Sternocleidomastoid (tissue), 1 donor: ENCODE data around the gene WASHC3.

DNA sequence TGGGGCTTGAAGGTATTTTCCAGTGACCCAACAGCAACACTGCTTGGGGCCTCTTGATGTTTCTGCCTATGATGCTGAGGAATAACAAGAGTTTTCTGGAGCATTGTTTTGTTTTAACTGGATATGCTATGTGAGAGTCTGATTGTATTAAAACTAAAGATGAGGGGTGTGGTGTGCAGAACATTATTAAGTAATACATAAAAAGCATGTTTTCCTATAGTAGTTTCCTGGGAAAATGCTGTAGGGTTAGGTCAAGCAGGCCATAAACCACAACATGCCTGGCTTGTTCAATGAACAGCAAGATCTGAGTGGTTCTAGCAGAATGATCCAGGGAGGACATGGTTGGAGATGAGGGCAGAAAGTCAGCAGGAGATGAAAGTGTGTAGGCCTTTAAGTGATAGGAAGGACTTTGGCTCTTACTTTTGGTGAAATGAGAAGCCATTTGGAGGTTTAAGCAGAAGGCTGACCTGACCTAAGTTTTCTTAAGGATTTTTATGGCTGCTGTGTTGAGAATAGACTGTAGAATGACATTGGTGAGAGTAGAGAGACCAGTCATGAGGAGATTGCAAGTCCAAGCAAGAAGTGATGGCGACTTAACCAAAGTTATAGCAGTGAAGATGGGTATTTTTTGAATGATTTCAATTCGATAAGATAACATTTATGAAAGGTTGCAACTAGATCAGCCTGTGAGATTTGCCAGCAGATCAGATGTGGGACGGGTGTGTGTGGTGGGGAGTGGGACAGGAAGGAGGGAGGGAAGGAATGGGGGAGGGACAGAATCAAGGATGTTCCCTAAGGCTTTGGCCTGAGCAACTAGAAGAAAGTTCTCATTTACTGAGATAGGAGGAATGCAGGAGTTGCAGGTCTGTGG lies 33.3 kb downstream of the UTP20 start:
- PRO-cap = no peak

DNA sequence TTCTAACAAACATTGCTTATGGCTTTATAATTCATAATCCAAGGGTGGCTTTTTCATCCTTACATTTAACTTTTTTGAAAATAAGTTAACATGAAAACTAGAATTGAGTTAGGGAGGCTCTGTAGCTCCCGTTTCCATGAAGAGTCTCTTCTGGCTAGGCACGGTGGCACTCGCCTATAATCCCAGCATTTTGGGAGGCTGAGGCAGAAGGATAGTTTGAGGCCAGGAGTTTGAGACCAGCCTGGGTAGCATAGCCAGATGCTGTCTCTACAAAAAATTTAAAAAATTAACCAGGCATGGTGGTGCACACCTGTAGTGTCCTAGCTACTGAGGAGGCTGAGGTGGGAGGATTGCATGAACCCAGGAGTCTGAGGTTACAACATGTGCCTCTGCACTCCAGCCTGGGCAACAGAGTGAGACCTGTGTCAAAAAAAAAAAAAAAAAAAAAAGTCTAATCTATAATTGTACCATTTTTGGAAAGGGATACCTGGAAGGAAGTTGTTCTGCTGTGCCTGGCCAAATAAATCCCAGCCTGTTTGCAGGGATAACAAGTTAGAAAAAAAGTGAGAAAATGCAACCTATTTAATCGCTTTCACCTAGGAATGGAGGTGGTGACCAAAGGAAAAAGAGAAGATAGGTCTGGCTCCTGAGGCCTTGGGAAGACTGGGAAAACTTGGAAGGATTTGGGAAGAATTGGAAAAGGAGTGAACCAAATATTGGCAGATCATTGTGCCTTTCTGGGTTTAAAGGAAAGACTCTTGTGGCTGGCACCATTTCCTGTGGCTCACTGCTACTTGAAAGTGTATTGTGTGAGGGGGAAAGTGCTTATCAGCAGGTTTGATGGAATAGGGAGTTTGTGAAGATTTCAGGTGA lies 11.8 kb downstream of the CHPT1 start:
- PRO-cap = no peak

GRCh38 chr12:101747849-101748849 lies 8.9 kb upstream of the SYCP3 start:
- PRO-cap = no peak

GRCh38 chr12:101877830-101878259 lies 465 bp downstream of the DRAM1 start:
- PRO-cap = bidirectional peak, plus-strand start at chr12:101878015, minus-strand start at chr12:101878024

GRCh38 chr12:102061557-102062408 lies at the start of gene WASHC3:
Gene WASHC3 (minus strand): TSS chr12:102061991.
- PRO-cap = unidirectional peak, minus-strand start at chr12:102061790; bidirectional peak, plus-strand start at chr12:102062187, minus-strand start at chr12:102062012

DNA sequence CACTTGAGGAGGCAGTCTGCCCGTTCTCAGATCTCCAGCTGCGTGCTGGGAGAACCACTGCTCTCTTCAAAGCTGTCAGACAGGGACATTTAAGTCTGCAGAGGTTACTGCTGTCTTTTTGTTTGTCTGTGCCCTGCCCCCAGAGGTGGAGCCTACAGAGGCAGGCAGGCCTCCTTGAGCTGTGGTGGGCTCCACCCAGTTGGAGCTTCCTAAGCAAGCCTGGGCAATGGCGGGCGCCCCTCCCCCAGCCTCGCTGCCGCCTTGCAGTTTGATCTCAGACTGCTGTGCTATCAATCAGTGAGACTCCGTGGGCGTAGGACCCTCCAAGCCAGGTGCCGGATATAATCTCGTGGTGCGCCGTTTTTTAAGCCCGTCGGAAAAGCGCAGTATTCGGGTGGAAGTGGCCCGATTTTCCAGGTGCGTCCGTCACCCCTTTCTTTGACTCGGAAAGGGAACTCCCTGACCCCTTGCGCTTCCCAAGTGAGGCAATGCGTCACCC lies 115.5 kb upstream of the PMCH start:
- PRO-cap = no peak

- PRO-cap = no peak
These were observed 42.2 kb downstream of the PAH start for GRCh38 chr12:102874720-102875281.

- PRO-cap = no peak
These were observed 3.4 kb upstream of the PAH start for GRCh38 chr12:102920452-102920897.

- PRO-cap = no peak
These were observed 86.9 kb downstream of the STAB2 start for GRCh38 chr12:103673830-103674438.

DNA sequence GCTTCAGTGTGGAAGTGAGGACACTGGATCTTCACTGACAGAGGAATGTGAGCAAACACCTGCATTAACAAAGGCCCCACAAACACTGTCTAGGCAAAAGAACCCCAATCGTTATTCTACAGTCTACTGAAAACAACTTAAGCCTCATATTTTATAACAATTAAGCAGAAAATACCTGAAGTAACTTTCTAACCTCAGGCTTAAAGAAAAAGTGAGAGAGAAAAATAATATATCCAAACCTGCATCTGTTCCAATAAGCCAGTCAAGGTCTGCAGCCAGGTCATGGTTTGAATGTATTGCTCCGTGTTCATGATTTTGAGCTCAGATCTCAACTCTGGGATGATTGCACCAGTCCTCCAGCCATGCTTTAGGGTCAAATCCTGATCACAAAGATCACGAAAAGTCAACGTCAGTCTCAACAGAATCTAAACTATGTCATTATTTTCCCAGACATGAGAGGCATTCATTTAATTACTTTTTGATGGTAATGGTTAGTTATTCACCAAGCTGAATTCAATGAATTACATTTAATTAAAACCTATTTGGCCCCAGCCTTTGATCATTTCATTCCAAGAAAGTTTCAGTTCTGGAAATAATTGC lies 55.8 kb downstream of the NT5DC3 start:
- PRO-cap = no peak

GRCh38 chr12:103938098-103938643 lies 8.0 kb downstream of the HSP90B1 start:
- PRO-cap = no peak

DNA sequence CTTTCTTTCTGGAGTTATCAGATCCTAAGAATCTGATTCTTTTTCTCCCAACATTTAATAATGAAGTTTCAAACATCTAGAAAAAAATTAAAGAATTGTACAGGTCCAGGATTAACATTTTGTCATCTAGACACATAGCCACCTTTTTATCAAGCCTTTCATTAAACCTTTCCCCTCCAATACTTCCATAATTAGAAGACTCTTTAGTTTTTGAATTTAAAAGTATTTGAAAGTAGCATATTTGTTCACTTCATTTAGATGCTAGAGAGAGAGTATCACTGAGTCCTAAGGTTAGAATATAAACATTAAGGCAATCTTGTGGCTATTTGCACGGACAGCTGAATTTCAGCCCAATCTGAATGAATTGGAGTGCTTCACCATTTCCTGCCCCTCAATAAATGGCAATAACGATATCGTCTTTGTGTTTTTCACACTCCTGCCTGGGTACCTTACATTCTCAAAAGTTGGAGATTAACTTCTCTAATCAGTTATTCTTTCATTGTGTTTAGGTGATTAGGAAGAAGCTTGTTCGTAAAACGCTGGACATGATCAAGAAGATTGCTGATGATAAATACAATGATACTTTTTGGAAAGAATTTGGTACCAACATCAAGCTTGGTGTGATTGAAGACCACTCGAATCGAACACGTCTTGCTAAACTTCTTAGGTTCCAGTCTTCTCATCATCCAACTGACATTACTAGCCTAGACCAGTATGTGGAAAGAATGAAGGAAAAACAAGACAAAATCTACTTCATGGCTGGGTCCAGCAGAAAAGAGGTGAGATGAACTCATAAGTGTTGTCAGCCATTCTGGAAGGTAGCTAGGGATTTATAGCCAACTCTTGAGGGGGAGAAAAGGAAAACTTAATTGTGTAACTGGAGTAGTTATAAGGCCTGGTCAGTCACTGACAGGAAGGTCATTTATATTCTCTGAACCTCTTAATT lies 12.1 kb downstream of the HSP90B1 start:
- PRO-cap = no peak

GRCh38 chr12:103942964-103943431 lies 12.8 kb downstream of the HSP90B1 start:
- PRO-cap = no peak

DNA sequence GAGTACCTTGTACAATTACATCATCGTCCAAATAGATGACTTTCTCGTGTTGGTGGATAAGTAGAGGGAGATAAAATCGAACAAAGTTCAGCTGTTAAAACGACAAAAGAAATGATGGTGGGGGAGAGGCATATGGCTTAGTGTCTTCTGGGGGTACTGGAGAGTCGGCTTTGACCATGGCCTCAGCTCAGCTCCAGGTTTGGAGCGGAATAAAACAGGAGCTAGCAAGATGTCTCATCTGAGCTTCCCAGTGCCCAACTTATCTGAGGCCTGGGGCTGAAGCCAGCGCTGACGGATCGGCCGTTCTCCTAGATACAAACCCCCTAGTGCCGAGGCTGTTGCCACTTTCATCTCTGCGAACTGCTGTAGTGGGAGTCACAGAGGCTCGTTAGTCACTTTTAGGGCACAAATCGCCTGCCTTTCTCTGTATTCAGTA lies 31.8 kb downstream of the TDG start:
- PRO-cap = no peak

- PRO-cap = no peak
These were observed 474 bp upstream of the GLT8D2 start for GRCh38 chr12:104050499-104050822.

GRCh38 chr12:104131741-104132045 lies 6.3 kb downstream of the NFYB start:
- PRO-cap = no peak

DNA sequence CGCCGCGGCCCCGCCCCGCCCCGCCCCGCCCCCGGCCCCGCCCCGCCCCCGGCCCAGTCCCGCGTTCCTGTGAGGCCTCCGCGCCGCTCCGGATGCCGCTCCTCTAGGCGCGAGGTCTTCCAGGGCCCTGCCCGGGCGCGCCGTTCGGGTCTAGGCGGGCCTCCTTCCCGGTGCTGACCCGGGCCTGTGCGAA lies 207 bp upstream of the NFYB start:
- PRO-cap = bidirectional peak, plus-strand start at position 56 of the sequence, minus-strand start outside the sequence

- PRO-cap = no peak
These were observed 4.4 kb downstream of the TXNRD1 start for GRCh38 chr12:104219800-104220561.

DNA sequence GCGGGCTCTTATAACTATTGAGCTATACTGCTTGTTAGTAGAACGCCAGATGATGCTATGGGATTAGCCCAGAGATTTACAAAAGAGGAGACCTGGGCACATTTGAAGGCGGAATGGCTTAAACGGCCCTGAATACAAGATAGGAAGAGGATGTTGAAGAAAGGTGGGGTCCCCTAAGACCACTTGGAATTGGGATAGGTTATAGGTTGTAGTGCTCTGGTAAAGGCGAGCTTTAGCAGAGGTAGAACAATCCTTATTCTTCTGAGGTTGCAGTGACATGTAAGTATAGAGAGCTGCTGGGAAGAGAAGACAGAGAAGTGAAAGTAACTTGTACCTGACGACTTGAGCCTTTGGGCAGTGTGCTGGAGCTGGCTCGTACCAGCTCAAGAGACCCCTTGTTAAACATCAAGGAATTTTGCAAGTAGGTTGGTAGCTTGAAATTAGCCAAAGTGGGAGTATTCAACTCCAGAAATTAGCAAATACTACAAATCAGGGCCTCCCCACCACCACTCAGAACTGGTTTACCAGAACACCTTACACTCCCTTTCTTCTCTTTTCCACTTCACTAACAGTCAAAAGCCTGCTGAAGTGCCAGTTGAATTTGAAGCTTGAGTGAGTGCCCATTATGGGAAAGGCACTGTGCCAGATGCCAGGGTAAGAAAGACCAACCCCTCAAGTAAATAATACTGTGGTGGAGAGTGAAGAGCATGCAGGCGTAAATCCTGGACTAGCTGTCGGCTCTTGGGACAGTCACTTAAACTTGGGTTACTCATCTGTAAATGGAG lies 27.3 kb upstream of the EID3 start:
- PRO-cap = no peak

GRCh38 chr12:104318557-104319081 lies 15.1 kb downstream of the EID3 start:
- PRO-cap = no peak